AG08470 (cell line): ENCODE data around the gene SCAPER.

DNA sequence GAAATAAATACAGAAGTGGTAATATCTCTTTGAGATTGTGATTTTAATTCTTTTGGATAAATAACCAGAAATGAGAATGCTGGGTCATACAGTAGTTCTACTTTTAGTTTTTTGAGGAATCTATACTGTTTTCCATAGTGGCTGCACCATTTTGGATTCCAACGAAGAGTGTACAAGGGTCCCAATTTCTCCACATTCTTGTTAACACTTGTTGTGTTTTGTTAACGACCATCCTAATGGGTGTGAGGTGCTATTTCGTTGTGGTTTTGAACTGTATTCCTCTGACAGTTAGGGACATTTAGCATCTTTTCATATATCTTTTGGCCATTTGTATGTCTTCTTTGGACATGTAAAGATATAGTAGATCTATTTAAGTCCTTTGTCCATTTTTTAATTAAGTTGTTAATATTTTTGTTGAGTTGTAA, 153.5 kb downstream of the ISL2 start:
- RRBS, result no CpG with 5 or more reads among the region's 3 CpGs

GRCh38 chr15:76904230-76905077, 686 bp downstream of the SCAPER start:
- RRBS, result 2% methylated on average over 5 of the region's 37 CpGs

DNA sequence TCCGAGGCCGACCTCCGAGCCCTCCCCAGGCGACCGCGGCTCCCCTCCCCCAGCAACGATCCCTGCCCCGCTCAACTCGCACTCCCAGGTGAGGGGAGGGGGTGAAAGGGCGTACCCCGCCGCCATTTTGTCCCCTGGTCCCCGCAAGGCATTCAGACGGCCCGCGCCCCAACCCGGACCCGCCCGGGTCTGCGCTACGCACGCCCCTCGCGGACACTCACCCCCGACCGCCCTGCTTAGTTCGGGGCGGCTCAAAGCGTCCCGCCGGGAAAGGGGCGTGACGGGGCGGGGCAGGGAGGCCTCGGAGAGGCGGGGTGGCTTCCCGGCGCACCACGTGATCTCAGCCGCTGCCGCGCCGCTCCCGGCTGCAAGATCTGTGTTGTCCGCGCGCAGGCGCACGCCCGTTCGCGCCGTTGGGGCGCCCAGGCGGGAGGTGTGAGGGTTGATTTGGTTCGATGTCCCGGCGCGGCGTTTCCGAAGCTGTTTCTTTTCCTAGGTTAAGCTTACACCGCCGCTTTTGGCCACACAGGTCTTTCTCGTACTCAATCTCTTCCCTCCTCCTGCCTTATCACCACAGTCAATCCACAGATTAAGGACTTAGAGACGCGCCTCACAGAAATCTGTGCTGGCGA, at the start of gene SCAPER:
SCAPER (minus strand) TSS at position 263 of the 632 bp plus-strand sequence.
- RRBS, result 1% methylated on average over 31 of the region's 67 CpGs

DNA sequence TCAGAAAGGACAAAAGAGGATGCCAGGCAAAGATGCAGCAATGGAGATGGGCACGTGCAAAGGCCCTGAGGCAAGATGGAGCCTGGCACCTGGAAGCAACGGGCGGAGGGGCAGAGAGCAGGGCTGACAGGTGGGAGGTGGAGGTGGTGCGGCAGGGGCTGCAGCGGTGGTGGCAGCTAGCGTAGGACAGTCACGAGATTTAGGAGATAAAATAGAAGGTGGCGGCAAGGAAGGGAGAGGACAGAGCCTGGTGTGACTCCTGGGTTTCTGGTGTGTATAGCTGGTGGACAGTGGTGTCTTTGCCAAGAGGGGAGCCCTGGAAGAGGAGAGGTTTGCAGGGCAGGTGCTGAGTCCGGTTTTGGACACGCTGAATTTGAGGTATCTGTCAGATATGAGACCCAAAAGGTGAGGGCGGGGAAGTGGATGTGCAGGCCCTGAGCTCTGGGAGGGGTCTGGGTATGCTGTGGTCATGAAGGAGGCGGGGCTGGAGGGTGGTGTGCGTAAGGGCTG, 28.4 kb downstream of the PSTPIP1 start:
- RRBS, result no CpG with 5 or more reads among the region's 13 CpGs

DNA sequence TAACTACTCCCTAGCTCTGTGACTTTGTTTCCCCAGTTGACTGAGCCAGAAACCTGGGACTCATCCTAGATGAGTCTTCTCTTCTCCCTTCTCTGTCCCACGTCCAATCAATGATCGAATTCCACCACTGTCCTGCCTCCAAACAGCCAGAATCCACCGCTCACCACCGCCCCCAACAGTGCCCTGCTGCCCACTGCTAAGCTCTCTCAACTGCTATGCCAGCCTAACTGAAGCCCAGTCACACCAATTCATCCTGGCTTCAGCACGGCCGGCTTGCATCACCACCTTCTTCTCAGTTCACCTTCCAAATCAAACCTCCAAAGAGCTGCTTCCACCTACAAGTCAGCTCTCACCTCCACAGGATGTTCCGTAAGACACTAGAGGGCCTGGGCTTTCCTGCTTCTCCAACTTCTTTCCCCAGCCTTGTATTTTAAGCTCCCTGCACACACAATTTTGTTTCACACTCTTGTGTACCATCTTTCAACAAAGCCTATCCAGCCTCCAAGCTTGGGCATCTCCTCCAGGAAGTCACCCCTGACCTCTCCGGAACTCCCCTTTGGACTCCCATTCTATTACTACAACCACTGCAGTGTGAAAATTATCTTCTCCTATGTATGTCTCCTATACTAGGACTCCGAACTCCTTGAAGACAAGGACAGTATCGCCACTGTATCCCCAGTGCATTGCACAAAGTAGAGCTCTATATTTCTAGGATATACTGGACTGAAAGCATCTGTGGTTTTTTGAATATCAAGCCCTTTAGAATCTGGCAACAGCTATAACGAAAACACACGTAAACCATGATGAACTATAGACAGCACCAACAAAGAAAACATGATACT, 25.5 kb downstream of the TSPAN3 start:
- RRBS, result no CpG with 5 or more reads among the region's 12 CpGs

DNA sequence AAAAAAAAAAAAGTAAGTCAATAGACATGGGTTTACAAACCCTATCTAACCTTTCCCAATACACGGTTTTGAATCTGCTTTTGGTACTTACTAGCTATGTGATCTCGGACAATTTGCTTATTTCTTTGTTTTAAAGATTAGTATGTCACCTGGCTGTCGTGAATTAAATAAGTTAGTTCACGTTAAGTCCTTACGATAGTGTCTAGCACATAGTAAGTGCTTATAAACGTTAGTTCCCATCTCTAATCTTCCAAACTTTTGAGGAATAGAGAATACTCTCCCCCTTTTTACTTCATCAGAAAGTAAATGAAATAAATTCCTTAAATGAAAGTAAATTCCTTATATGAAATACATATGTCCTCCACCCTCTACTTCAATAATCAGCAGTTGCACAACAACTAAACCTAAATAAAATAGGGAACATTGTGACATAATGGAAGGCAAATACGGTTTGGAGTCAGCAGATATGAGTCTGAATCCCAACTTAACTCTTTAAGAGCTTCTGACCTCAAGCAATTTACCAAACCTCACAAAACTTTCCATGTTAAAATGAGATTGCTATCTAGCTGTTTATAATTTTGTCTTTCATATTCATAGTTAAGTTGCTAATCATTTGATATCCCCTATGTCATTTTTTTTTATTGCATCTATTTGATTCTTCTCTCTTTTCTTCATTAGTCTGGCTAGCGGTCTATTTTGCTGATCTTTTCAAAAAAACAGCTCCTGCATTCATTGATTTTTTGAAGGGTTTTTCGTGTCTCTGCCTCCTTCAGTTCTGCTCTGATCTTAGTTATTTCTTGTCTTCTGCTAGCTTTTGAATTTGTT, 134.6 kb downstream of the PEAK1 start:
- RRBS, result no CpG with 5 or more reads among the region's 9 CpGs

DNA sequence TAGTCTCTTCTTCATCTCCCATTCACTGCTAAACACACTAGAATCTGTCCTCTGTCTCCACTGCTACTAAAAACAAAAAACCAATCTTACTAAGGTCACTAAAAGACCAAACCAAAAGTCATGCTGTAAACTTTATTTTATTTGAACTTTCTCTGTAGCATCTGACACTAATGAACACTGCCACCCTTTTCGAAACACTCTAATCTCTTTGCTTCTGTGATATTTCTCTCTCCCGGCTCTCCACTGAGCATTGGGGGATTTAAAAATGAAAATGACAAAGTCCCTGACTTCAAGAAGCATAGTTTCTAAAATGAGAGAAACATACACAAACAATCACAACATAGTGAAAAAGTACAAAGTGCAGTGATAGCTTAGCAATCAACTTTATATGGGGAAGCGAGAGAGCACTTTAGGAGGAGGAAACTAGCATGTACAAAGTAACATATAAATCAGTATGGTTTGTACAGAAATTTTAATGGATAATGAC, 61.5 kb downstream of the PEAK1 start:
- RRBS, result no CpG with 5 or more reads among the region's 3 CpGs

DNA sequence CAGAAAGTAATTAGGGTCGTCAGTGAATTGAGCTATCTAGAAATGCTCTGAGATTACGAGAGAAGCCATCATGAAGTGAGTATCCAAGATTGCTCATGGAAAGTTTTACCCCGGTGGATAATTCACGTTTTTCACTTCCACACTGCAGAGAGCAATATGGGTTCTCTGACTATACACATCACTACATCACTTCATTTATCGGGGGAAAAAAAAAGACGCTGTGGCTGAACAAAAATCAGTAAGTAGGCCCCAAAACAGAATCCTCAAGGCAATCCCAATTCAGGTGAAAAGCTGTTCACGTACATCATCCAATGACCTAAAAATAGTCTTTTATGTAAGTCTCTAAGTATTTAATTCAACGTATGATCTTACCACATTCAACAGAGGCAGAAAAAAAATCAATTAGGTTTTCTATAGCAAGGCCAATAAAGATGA, 1.3 kb downstream of the PEAK1 start:
- RRBS, result no CpG with 5 or more reads among the region's 8 CpGs

DNA sequence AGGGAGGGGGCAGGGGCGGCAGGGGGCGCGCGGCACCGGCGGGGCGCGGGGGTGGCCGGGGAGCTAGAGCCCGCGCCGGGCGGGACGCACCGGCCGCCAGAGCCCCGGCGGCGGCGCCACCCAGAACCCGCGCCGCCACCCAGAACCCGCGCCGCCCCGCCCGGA, 283 bp downstream of the PEAK1 start:
- RRBS, result 2% methylated on average over 17 of the region's 28 CpGs

DNA sequence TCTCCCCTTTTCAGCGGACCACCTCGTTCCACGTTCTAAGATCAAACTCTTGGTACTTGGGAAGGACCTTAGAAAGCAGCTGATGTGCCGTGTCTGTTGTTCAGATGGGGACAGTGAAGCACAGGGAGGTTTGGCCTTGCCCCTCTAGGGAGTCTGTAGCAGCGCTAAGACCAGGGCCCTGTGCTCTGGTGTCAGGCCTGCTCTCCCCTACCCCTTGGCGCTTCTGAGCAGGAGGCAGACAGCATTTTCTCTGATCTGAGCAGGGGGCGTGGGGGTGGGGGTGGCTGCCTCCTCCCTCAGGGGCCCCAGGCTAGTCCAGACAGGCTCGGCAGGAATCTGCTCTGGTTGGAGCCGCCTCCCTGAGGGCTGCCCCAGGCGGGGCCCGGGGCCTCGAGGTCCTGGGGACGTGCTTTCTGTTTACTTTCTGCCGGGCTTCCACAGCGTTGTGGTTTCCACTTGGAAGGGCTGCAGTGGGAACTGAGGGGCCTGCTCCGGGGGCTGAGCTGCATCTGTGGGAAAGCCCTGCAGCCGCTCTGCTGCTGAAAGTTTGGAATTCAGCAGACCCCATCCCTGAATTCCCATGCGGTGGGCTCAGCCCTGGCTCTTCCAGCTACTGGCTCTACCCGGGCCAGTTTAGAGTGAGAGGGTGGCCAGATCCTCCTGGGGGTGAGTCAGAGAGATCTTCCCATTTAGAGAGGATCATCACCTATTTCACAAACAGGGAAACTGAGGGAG, 105.5 kb downstream of the LINGO1 start:
- RRBS, result 50% methylated on average over 3 of the region's 19 CpGs

GRCh38 chr15:77987218-77987519, 90.3 kb downstream of the TBC1D2B start:
- RRBS, result no CpG with 5 or more reads among the region's 7 CpGs

DNA sequence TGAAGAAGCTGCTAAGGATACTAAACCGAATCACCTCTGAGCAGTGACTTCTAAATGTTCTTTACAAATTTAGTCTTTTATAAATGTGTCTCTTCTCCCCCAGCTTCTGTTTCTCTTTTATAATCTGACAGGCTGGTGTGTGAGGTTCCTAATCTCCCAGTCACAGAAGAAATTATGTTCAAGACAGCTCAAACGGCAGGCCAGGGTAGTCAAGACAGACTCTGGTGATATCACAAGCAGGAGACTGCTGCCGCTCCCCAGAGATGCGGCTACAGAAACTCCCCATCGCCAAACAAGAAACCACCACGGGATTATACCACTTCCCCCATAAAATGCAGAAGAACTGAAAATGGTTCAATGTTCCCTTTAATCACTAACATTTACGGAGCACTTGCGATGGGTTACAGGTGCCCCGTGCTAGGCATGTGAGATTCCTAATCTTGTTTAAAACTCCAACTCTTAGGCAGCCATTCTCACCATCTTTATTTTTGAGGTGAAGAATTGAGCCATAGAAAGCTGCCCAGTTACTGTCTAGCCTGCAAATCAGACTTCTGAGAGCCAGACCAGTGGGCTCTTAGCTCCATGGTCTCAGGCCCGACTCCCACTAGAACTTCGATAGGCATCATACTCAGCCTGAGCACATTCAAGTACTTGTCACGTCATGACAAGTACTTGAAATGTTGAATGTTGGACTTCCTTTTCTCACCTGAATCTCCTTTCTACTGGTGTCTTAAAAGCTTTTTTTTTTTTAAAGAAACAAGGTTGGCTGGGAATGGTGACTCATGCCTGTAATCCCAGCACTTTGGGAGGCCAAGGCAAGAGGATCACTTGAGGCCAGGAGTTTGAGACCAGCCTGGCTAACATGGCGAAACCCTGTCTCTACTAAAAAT, 58.4 kb downstream of the TBC1D2B start:
- RRBS, result no CpG with 5 or more reads among the region's 13 CpGs

GRCh38 chr15:78044672-78045380, 32.7 kb downstream of the TBC1D2B start:
- RRBS, result no CpG with 5 or more reads among the region's 3 CpGs

DNA sequence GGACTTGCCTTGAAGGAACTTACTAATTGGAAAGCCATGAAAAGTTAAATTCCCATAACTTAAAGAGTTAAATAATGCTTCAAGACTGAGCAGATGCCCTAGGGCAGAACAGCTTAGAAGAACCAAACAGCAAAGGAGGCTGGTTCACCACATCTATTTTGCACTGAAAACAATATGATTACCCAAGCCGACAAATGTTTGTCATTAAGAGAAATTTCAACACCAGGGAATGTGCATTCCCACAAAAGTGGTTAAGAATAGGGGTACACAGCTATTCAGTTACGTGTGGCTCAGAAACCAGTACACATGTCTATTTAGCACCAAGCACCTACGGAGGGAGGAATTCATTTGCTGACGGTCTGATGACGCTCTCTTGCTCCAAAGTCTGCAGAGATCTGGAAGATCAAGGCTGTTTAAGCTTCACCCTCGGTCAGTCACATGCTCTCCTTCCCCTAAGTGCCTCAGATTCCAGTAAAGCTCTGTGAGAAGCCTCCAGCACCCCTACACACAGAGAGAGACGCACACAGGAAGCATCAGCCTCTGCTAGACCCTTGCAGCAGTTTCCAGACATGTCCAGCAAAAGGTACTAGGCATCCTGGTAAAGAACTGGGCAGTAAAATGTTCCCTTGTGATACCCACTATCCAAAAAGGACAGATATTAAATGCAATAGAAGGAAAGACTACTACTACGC, 5.0 kb downstream of the TBC1D2B start:
- RRBS, result no CpG with 5 or more reads among the region's 8 CpGs

DNA sequence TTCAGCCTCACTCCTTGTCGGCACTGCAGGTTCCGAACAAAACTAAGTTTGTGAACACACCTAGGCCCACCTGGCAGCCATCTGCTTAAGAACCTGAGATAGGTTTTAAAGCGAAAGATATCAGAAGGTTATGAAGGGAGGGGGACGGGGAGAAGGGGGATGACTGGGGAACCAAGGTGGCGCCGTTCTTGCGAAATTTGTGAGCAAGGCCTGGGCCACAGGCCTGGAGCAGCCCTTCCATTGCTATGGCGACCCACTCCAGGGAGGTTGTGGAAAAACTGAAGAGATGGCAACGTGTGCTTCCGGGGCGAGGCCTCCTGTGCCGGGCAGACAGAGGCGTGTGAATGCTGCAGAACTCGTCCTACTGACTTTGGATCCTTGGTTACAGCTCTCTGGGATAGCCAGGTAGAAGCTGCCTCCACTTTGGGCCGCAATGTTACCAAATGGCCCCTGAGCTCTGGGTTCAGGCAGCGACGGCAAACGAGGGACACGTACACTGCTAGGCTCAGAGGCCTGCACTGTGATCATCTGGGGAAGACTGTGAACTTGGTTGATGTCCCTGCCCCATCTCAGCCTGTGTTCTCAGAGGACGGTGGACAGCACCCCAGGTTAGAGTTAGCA, 25.1 kb downstream of the ACSBG1 start:
- RRBS, result no CpG with 5 or more reads among the region's 20 CpGs

DNA sequence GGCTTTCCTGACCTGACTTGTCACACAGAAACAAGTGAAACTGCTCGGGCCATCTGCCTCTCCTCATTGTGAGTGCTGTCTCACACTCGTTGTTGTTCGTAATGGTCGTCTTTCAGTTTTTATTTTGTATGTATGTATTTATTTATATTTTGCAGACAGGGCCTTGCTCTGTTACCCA, 24.0 kb downstream of the ACSBG1 start:
- RRBS, result no CpG with 5 or more reads among the region's 4 CpGs

- RRBS, result no CpG with 5 or more reads among the region's 4 CpGs
Observed at GRCh38 chr15:78213288-78213596, 21.1 kb downstream of the ACSBG1 start.

GRCh38 chr15:78322020-78322753, 18.0 kb upstream of the CRABP1 start:
- RRBS, result no CpG with 5 or more reads among the region's 19 CpGs

DNA sequence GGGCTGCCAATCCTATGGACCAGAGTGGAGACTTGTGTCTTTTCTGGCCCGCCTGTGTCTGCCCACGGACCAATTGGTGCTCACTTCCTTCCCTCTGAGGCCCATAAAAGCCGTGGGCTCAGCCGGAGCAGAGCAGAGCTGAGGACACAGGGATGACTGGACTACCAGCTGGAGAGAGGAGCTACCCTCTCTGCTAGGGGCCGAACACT, 31.9 kb upstream of the IREB2 start:
- RRBS, result 44% methylated on average over 2 of the region's 5 CpGs

GRCh38 chr15:78449323-78449949, 11.4 kb downstream of the IREB2 start:
- RRBS, result no CpG with 5 or more reads among the region's 5 CpGs